Lung (tissue), 4 donors: Measurements from ENCODE around the gene TEX55.

DNA sequence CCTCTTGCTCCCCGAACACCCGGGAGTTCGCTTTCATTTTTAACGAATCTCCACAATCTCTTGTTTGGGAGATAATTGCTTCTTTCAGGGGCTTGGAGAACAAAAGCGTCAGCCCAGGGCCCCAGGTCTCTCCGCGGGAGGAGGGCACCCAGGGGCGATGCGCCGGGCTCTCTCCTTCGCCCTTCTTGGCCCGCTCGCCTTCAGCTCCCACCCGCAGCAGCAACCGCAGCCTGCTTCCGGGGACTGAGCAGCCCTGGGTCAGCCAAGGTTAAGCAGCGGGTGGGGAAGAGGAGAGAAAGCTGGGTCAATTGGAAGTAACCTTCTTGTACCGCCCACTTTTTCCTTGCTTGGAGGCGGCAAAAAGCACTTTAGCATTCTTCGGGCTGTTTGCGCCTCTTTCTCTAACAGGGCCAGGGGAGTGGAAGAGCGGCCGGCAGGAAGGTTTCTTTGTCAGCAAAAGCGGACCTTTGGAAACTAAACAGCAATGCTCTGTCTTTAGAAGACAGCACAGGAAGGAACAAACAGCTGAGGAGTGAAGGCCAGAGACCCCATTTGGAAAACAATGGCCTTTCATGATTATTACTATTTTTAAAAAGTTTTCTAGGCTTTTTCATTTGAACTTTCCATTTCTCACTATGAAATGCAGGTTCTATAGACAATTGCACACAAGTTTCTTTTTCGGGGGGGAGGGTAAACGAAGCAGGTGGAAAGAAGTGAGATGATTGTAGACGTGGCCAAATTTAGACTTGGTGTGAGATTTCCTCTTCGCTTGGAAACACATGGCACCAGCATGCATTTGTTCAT is 35.6 kb downstream of the GAP43 start:
- PRO-cap = bidirectional peak, plus-strand start at position 404 of the sequence, minus-strand start at position 238 of the sequence
- RAMPAGE, long total RNA = no peak
- RRBS = 1% methylated on average over 7 of the region's 28 CpGs

GRCh38 chr3:115783657-115784812 is 160.7 kb downstream of the GAP43 start:
- PRO-cap = unidirectional peak, minus-strand start at chr3:115784417; unidirectional peak, minus-strand start at chr3:115784576
- RAMPAGE, long total RNA = no peak
- RRBS = 0% methylated on average over 5 of the region's 88 CpGs

GRCh38 chr3:115998786-115999400 is 375.6 kb downstream of the GAP43 start:
- PRO-cap = no peak
- RAMPAGE, long total RNA = no peak
- RRBS = no CpG with 5 or more reads among the region's 7 CpGs

- PRO-cap = no peak
- RAMPAGE, long total RNA = no peak
- RRBS = no CpG with 5 or more reads among the region's 4 CpGs
Measured at GRCh38 chr3:116051113-116051575, 394.1 kb downstream of the LSAMP start.

- PRO-cap = no peak
- RAMPAGE, long total RNA = no peak
- RRBS = no CpG with 5 or more reads among the region's 2 CpGs
Measured at GRCh38 chr3:117276703-117277122, 831.4 kb upstream of the LSAMP start.

DNA sequence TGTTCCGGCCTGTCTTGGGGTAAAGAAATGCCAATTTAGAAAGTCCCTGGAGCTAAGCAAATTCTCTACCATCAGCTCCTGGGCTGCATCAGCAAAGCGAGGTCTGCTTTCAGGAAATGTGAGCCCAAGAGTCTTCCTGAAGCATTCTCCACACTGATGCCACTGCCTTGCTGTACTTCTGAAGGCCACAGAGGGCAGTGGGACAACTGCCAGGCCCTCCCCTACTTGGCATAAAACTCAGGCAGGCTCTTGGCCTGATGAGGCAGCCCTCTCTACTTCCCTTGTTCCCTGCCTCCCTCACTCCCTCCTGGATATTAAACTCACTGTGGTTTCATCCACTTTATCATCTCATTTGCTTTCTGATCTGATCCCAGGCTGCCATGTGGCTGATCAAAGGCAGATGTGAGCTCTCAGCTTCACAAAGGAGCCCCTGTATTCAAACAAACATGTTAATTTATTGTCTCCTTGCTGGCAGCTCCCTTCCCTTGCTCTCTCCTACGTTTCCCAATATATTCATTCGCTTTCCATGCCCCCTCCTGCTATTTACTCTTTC is 533.5 kb downstream of the IGSF11 start:
- PRO-cap = no peak
- RAMPAGE, long total RNA = no peak
- RRBS = no CpG with 5 or more reads among the region's 4 CpGs

DNA sequence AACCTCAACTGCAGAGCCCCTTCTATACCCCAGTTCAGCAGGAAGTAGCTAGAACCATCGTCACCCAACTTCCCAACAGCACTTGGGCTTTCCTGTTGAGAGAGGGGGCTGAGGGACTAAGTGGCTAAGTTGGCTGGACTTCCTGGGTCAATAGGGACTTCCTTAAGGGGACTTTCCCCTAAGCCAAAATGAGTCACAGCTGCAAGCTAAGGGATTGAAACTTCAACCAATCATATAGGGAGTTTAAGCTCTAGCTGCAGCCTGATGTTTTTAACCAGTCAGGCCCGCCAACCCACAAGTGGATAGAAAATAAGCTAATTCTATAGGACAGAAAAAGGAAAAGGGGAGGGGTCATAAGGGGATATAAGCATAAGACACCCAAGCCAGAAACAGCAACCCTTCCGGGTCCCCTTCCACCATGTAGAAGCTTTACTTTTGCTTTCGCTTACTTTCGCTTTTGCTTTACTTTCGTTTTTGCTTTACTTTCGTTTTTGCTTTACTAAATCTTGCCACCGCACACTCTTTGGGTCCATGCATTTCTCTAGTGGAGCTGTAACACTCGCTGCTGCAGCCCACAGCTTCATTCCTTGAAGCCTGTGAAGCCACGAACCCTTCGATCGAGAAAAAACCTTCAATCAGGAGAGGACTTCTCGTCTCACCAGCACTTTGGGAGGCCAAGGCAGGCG is 182.9 kb downstream of the IGSF11 start:
- PRO-cap = no peak
- RAMPAGE, long total RNA = no peak
- RRBS = no CpG with 5 or more reads among the region's 14 CpGs

- PRO-cap = no peak
- RAMPAGE, long total RNA = no peak
- RRBS = no CpG with 5 or more reads among the region's 3 CpGs
Measured at GRCh38 chr3:118991840-118992247, 42.8 kb downstream of the IGSF11 start.

- PRO-cap = no peak
- RAMPAGE, long total RNA = no peak
- RRBS = no CpG with 5 or more reads among the region's 28 CpGs
Measured at GRCh38 chr3:119145714-119146416, at the start of gene TEX55. Gene TEX55 (plus strand): TSS chr3:119146165.

DNA sequence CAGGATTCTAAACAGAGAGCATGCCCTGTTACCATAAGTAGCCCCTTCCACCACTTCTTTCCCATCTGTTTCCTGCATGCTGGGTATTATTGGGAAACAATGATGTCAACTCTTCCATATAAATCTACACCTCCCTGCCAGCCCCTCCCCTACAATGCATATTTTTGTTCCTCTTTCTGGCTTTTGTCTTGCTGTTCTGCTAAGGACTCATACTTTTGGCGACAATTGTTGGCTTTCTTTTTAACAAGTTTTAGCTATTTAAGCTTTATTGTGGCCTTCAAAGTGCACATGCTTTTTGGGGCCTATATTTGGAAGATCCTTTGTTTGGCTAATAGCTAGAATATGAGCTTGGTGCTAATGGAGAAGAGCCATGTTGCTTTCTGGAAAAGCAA is 11.2 kb downstream of the ARHGAP31 start:
- PRO-cap = no peak
- RAMPAGE, long total RNA = no peak
- RRBS = no CpG with 5 or more reads among the region's 1 CpG

GRCh38 chr3:119401434-119402272 is 61.8 kb downstream of the TMEM39A start:
- PRO-cap = no peak
- RAMPAGE, long total RNA = no peak
- RRBS = 76% methylated on average over 8 of the region's 31 CpGs

DNA sequence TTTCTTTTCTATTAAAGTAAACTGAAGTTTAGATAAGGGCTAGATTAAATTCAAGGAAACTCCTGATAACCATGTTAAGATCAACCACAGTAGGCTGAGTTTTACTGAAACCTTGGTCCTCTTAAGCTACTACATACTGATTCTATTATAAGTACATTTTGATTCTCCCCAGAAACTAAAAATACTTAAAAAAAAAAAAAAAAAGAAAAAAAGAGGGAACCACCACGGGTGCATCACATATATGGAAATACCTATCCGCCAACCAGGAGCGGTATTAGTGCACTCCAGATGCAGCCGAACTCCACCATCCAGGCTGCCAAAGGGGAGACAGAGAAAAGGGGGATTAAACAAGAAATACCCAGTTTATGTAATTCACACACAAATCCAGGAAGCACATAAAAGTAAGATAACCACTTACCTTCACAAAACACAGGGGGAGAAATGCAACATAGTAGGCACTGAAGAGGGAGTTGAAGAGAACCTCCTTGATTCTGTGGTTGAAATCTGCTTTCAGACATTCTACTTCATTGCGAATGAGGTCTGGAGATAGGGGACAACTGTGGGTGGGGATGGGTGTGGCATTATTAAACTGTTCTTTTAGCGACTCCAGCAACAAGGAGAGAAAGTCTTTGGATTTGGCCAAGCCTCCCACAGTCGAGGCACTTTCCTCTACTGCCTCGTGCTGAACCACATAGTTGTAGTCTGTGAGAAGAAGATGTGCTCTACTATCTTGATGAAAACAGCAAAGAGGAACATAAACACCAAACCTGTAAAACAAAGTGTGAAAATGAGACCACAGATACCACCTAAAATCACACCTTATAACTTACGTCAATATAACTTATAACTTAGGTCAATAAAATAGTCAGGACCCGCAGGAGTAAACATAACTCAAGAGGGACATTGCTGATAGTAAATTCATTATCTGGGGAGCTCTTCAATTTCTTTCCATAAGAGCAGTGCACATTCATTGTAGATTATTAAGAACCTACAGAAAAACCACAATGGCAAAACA is 25.8 kb downstream of the TMEM39A start:
- PRO-cap = no peak
- RAMPAGE, long total RNA = no peak
- RRBS = no CpG with 5 or more reads among the region's 10 CpGs

GRCh38 chr3:119455635-119456321 is 7.6 kb downstream of the TMEM39A start:
- PRO-cap = no peak
- RAMPAGE, long total RNA = no peak
- RRBS = no CpG with 5 or more reads among the region's 4 CpGs

DNA sequence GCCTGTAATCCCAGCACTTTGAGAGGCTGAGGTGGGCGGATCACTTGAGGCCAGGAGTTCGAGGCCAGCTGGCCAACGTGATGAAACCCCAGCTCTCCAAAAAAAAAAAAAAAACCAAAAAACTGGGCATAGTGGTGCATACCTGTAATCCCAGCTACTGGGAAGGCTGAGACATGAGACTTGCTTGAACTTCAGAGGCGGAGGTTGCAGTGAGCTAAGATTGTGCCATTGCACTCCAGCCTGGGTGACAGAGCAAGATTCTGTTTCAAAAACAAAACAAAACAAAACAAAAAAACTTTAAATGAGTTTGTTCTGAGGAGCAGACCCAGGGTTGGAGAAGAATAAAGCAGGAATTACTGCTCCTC is 2.3 kb upstream of the CD80 start:
- PRO-cap = no peak
- RAMPAGE, long total RNA = no peak
- RRBS = no CpG with 5 or more reads among the region's 4 CpGs

DNA sequence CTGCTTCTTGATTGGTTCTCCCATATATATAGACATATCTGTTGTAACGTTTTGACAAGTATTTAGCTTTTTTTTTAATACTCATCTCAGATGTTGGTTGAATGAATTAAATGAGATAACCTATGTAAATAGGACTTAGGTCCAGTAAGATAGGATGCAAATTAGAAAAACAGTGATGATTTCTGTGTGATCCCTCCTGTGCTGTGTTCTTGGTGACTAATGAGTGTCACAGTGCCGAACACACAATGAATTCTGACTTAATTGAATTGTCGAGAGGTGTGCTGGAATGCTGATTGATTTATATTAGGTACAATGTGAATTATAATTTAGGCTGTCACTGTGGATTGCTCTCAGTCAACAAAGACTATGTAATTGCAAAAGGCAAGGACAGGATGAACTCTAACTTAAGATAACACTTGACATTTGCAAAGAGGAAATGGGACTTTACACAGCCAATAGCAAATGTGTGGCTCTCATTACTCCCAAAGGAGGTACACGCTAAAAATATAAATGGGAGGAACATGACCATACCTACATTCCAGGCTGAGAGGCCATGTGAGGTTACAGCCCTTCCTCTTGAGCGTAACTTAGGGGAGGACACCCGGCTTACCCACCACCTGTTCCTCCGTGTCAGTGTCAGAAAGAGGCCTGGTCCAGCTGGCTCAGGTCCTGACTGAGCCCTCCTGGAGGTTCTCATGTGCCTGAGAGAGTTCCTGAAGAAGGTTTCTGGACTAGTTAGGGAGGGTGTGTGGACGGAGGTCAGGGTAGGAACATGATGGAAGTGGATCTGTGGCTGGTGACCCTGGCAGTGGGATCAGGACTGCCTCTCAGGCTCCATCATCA is 8.2 kb downstream of the POPDC2 start:
- PRO-cap = no peak
- RAMPAGE, long total RNA = no peak
- RRBS = no CpG with 5 or more reads among the region's 8 CpGs

GRCh38 chr3:119662900-119663518 is 2.6 kb upstream of the POPDC2 start:
- PRO-cap = no peak
- RAMPAGE, long total RNA = no peak

- PRO-cap = no peak
- RAMPAGE, long total RNA = no peak
- RRBS = no CpG with 5 or more reads among the region's 3 CpGs
Measured at GRCh38 chr3:119925701-119926664, 144.1 kb downstream of the NR1I2 start.

GRCh38 chr3:119967788-119968304 is 126.4 kb downstream of the GSK3B start:
- PRO-cap = no peak
- RAMPAGE, long total RNA = no peak
- RRBS = no CpG with 5 or more reads among the region's 8 CpGs

- PRO-cap = no peak
- RAMPAGE, long total RNA = no peak
- RRBS = no CpG with 5 or more reads among the region's 2 CpGs
Measured at GRCh38 chr3:120095872-120096304, 1.6 kb upstream of the GSK3B start.

GRCh38 chr3:120176935-120177619 is 82.8 kb upstream of the GSK3B start:
- PRO-cap = no peak
- RAMPAGE, long total RNA = no peak
- RRBS = no CpG with 5 or more reads among the region's 7 CpGs